Right ventricle myocardium (tissue), 1 donor: ENCODE measurements around the gene SCOC.

GRCh38 chr4:139998500-139999314 is 155.3 kb downstream of the MAML3 start:
- PRO-cap, 2 experiments = no peak in any of the 2 experiments

DNA sequence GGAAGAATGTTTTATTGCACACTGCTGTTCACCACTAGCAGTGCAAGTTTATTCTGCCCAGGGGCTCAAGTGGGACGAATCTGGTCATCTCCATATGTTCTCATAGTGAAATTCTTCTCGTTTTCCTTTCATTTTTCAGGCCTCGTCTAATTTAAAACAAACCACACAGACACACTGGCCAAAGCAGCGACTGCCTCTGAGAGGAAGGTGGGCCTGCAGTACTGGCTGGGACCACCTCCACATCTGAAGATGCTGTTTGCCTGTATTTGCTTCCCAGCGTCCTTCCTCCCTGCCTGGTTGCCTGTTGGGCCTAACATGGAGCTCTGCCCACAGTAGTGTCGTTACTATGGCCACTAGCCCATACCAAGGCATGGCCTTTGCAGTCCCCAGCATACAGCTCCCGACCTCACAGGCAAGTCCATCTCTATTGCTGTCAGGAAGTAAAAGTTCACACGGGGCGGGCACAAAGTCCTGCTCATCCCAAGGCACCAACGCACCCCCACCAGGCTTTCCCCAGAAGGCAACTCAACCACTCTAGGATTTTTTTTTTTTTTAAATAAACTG is 71.7 kb downstream of the MAML3 start:
- PRO-cap, 2 experiments = no peak in any of the 2 experiments

GRCh38 chr4:140117324-140117688 is 36.7 kb downstream of the MAML3 start:
- PRO-cap, 2 experiments = no peak in any of the 2 experiments

- PRO-cap, 2 experiments = peak in 2 of 2 experiments; most common plus-strand start chr4:140150390 (in 2); most common minus-strand start chr4:140150315 (in 1)
These were observed 3.8 kb downstream of the MAML3 start for GRCh38 chr4:140150202-140150643.

DNA sequence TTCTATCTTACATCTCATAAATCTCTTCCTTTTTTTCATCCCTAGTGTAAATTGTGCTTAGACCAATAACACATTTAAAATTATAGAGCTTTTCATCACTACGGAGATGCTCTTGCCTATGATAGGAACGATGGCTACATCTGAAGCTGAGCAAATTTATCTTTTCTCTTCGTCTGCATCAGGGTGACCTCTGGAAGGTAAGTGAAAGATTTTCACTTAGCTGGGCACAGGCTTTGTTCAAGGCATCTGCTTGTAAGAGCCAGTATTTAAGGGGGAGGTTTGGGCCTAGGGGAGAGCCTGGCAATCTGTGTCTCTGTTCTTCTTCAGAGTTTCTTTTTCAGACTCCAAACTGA is 103.2 kb upstream of the MAML3 start:
- PRO-cap, 2 experiments = no peak in any of the 2 experiments

DNA sequence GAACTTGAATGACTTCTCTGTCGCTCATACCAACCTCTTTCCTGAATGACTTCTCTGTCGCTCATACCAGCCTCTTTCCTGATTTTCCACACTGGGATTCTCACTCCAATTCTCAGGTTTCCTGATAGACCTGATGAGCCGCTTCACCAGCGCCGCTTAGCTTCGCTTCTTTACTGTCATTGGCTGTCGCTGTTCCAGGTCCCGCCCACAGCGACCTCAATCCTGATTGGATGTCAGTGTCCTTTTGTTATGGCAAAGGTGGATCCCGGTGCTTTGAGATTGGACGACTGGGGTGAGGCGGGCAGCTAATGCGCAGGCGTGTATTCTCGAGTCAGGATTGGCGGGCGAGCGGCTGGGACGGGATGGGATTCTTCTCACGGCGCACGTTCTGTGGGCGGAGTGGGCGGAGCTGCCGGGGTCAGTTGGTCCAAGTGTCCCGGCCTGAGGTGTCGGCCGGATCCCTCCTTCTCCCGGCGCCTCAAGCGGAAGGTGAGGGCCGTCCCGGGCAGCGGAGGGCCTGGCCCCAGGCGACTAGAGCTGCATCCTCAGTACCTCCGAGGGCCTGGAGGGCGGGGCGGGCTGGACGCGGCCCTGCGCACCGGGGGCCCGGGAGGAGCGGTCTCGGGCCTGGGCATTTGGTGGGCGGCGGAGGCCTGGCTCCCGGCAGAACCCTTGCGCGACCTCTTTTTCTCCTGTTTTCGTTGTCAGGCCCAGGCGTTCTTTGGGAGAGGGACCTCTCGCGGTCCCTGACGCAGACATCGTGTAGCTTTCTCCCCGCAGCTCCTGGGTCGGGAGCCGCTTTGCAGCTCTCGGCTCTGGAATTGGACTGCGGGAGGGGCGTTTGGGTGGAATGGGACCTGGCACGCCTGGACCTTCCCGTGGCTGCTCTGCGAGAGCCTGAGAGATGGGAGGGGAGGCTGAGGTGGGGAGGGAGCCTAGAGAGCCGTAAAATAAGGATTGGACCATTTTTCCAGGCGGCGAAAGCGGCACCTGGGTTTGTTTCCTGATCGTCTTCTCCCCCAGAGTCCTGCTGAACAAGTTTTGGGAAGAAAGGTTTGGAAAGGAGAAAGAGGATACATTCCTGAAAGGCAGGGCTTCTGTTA is at the start of gene SCOC:
Gene SCOC (plus strand): TSS at position 418 of the 1,103 bp plus-strand sequence.
- PRO-cap, 2 experiments = peak in 2 of 2 experiments; most common plus-strand start position 421 of the sequence (in 2); most common minus-strand start position 175 of the sequence (in 2)

DNA sequence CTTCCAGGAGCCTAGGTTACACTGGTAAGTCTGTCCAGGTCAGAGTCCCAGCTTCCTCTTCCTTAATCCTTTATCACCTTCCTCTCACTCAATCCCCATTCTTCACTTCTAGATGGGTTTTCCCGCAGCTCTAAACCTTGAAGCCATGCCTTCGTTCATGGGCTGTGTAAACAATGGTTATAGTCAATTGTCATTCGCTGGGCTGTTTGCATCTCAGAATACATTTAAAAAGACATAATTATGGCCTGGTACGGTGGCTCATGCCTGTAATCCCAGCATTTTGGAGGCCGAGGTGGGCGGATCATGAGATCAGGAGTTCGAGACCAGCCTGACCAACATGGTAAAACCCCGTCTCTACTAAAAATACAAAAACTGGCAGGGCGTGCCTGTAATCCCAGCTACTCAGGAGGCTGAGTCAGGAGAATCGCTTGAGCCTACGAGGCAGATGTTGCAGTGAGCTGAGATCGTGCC is 57.9 kb downstream of the TBC1D9 start:
- PRO-cap, 2 experiments = no peak in any of the 2 experiments

DNA sequence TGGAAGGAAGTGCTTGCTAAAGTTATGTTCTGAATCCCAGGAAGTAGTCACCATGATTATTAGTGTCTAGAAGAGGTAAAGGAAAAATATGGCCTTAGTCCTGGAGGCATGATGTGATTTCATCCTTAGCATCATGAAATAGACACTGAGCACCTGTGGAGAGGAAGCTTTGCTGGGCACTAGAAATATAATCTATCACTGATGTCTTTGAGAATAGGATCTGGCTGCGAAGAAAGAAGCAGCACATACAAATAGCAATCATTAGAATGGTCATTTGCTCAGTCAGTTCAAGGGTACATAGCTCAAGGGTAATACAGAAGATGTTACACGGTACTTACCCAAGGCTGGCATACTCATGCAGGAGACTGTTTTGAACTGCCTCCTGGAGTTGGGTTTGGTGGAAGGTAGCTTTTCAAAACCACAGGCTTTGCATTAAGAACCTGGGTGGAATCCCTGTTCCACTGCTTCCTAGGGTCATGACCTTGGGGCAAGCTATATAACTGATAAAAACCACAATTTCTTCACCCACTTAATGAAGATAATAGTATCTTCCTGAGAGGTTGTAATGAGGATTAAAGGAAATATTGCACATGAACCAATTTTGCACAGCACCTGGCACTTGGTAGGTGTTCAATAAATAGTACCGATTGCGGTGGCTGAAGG is 36.6 kb downstream of the TBC1D9 start:
- PRO-cap, 2 experiments = no peak in any of the 2 experiments

GRCh38 chr4:140755543-140756185 is 521 bp downstream of the TBC1D9 start:
- PRO-cap, 2 experiments = peak in 2 of 2 experiments; most common plus-strand start chr4:140755921 (in 2); most common minus-strand start chr4:140755771 (in 1)

DNA sequence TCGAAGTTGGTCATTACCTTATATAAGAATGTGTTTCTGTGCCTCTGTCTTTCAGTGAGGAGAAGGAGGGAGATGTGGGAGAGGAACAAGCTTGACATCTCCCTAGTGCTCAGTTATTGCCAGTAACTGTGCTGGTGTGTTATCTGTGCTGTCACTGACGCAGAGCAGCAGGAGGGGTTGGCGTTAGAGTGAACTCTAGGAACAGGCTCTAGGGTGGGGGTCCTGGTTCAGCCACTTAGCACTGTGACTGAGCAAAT is 34.0 kb upstream of the TBC1D9 start:
- PRO-cap, 2 experiments = no peak in any of the 2 experiments

- PRO-cap, 2 experiments = no peak in any of the 2 experiments
These were observed 34.6 kb upstream of the TBC1D9 start for GRCh38 chr4:140790578-140791399.

GRCh38 chr4:142265643-142265947 is 580.5 kb downstream of the INPP4B start:
- PRO-cap, 2 experiments = peak in 1 of 2 experiments; most common plus-strand start chr4:142265816 (in 1)

DNA sequence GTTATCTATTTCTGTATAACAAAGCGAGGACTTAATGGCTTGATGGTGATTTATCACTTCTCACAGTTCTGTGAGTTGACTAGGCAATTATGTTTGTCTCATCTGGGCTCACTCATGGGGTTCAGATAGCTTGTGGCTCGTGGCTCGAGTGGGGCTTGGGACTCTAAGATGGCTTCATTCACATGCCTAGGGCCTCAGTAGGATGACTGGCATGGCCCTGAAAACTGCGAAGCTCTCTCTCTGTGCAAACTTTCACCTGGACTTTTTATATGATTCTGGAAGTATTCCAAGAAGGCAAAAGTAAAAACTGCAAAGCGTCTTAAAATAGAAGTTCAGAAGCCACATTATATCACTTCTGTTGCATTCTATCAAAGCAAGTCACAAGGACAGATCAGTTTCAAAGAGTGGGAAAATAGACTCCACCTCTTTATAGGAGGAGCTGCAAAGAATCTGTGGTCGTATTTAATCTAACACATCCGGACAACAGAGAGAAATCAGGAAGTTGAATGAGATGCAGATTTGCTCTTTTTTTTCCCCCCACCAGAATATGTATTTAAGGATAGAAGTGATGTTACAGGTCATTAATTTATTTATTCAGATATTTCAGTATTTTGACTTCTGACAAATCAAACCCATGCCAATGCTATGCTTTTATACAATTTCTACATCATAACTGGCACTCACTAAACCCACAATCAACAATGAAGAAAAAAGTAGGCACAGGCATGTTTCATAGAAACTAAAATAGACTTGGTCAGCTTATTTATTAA is 491.1 kb downstream of the INPP4B start:
- PRO-cap, 2 experiments = no peak in any of the 2 experiments

- PRO-cap, 2 experiments = no peak in any of the 2 experiments
These were observed 465.8 kb downstream of the INPP4B start for GRCh38 chr4:142380191-142380721.

DNA sequence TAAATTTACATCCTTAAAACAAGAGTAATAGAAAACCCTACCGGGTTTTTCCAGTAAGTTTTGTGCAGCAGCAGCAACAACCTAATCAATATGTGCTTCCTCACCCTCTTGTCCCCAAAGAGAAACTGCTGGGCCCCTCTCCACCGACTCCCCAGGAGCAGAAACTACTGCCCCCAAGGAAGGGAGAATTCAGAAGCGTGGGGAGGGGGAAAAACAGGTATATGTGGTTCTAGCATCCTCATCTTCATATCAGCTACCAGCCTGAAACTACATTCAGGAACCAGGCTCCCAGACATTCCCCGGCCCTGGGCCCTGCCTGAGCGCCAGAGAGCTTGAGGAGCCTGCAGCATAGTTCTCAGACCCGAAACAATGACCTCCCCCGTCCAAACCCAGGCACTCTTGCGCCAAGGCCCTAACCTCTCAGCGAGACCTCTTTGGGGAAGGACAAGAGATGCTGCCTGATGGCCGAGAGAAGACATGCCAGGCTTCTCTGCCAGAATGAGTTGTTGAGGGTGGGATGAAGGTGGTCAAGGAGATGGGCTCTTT is 941 bp downstream of the INPP4B start:
- PRO-cap, 2 experiments = no peak in any of the 2 experiments

DNA sequence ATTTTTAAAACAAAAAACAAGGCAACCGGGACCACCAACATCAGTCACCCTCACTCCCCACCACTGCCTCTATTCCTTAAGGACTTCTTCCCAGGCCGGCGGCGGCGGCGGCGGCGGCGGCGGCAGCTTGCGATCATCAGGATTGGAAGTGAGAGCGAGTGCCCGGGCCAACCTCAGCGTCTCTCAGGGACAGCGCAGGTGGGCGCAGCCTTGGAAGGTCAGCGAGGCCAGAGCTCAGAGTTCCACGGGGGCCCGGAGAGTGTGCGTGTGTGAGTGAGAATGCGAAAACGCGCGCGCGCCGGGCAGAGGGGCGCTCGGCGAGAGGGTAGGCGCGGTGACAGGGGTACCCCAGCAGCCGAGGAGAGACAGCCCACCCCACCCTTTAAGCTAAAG is 472 bp downstream of the INPP4B start:
- PRO-cap, 2 experiments = no peak in any of the 2 experiments

GRCh38 chr4:142912786-142913348 is 66.8 kb upstream of the INPP4B start:
- PRO-cap, 2 experiments = no peak in any of the 2 experiments

- PRO-cap, 2 experiments = no peak in any of the 2 experiments
These were observed 21.6 kb upstream of the USP38 start for GRCh38 chr4:143163091-143163532.

GRCh38 chr4:143337626-143338117 is 996 bp downstream of the GAB1 start:
- PRO-cap, 2 experiments = peak in 1 of 2 experiments; most common plus-strand start chr4:143337984 (in 1)

- PRO-cap, 2 experiments = no peak in any of the 2 experiments
These were observed 9.5 kb downstream of the GAB1 start for GRCh38 chr4:143346109-143346680.